Bronchial epithelial cell (primary cell): Measurements from ENCODE around the gene MMP21.

GRCh38 chr10:125156054-125156657 lies 128.3 kb upstream of the CTBP2 start:
- RRBS, 2 experiments, result no CpG with 5 or more reads among the region's 3 CpGs

- RRBS, 2 experiments, result 1 to 2% methylated on average over 29 to 30 of the region's 71 CpGs
Measured at GRCh38 chr10:125159554-125160076, 131.7 kb upstream of the CTBP2 start.

- RRBS, 2 experiments, result no CpG with 5 or more reads among the region's 34 CpGs
Measured at GRCh38 chr10:125719798-125720436, 408 bp downstream of the EDRF1 start.

GRCh38 chr10:125775569-125776118 lies at the start of gene MMP21:
MMP21 (minus strand) TSS chr10:125775821.
- RRBS, 2 experiments, result no CpG with 5 or more reads among the region's 25 CpGs

DNA sequence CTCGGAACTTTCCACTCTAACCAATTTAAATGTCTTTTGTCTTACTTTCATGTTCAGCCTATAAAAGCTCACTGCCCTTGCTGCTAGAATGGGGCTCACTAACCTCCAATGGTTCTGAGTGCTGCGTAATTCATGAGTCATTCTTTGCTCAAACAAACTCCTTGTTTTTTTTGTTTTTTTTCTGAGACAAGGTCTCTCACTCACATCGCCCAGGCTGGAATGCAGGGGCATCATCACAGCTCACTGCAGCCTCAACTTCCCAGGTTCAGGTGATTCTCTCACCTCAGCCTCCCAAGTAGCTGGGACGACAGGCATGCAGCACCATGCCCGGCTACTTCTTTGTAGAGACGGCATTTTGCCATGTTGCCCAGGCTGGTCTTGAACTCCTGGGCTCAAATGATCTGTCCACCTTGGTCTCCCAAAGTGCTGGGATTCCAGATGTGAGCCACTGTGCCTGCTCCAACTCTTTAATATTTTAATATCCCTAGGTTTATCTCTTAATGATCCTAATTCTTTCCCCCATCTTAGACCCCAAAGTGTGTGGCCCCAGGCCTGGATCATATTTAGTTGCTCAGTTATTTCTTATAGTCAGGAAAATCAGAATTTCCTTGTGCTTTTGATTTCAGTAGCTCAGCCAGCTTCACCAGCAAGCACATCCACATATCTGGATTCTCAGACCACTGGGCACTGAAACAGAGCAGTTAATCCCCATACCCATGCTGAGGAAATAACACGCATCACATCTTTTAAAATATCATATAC lies 1.4 kb downstream of the DHX32 start:
- RRBS, 2 experiments, result no CpG with 5 or more reads among the region's 7 CpGs

DNA sequence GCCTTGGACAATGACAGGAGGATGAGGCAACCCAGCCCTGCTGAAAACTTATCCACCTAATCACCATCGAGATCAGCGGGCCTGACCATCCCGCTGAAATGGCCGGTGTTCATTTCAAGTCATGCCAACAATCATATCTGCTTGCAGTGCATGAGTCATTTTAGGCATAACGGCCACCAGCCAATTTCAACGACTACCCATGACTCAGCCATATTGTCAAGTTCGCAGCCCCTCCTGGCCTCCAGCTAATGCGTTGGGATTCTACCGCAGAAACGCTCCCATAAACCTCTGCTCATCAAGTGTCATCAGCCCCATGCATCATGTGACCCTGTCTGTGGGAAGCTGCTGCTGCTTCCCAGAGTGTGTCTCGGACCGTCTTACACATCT lies 189.0 kb downstream of the ADAM12 start:
- RRBS, 2 experiments, result no CpG with 5 or more reads among the region's 12 CpGs

GRCh38 chr10:127576850-127577174 lies 27.7 kb downstream of the NPS start:
- RRBS, 2 experiments, result no CpG with 5 or more reads among the region's 6 CpGs

DNA sequence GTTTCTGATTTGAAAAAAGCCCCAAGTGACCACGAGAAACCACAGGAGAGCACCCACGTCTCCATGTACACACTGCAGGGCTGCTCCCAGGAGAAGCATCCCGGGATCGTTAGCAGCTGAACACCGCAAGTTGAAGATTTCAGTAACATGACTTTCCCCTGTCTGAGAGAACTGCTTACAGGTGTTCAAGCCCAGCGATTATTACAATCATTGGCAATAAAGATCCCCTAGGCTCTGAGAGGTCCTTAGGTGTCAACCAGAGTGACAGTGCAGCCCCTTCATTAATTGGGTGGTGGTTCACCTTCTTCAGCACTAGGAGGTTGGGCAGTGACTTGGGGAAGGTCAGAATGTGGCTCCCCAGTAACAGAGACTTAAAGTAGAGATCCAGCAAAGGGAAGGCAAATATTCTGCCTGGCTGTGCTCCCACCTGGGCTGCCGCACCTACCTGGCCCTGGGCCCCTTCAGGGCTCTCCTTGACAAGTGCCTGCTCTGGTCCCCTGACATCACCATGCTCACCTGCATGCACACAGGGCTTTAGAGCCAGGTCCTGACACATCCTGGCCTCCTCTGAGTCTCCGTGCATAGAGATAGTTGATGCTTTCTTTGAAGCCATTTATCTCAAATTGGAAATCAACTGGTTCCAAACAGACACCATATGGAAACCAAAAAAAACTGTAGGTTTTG lies 1.9 kb downstream of the CLRN3 start:
- RRBS, 2 experiments, result no CpG with 5 or more reads among the region's 8 CpGs

- RRBS, 2 experiments, result no CpG with 5 or more reads among the region's 10 CpGs
Measured at GRCh38 chr10:127926403-127926948, 19.6 kb downstream of the PTPRE start.

DNA sequence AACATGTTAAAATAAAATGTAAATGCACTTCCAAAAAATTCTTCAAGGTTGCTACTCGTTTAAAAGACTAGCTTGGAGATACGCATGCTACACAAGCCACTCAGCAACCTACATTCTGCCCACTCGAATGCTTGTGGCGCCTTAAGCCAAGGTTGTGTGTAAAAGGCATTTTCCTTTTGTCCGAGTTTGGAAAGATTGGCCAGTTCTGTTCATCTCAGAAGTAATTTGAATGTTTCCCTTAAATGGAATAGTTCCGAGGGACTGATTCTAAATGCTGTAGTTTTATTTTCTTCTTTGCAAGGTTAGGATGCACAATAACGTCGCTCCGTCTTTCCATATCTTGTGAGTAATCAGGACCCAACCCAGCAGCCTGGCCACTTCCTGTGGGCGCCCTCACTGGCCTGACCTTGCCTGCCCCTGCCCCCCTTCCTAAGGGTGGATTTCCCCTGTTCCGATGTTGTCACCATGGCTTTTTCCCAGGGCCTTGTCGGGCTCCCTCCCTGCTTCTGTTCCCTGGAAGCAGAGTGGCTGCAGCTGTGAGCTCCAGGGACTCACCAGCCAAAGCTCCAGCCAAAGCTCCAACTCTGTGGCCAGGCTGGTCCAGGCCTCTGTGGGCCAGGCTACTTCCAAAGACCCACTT lies 70.6 kb downstream of the PTPRE start:
- RRBS, 2 experiments, result no CpG with 5 or more reads among the region's 12 CpGs

- RRBS, 2 experiments, result no CpG with 5 or more reads among the region's 1 CpG
Measured at GRCh38 chr10:128044603-128045004, 81.6 kb downstream of the MKI67 start.

GRCh38 chr10:128069366-128070616 lies 56.4 kb downstream of the MKI67 start:
- RRBS, 2 experiments, result no CpG with 5 or more reads among the region's 45 CpGs

DNA sequence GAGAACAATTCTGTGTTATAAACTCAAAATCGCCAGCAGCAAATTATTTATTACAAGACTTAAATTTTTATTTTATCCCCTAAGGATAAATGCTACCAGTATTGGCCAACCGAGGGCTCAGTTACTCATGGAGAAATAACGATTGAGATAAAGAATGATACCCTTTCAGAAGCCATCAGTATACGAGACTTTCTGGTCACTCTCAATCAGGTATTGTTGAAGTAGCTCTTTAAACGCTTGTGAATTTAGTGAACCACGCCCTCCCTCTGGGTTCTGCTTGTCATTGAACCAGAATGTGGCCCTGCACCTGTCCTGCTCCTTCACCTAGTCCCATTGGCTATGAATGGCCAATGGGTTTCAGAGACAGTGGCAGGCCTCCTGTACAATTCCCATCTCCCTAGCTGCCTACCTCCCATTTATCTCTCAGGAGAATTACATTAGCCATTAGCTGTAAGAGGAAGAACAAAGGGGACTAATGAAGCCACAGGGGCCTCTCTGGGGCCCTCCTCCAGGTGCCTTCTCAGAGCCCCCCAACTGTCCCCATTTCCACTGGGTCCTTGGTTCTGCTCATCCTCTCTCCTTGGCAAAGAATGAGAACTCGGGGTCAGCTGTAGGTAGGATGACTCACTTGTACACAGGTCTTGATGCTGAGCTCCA lies 49.6 kb downstream of the MKI67 start:
- RRBS, 2 experiments, result no CpG with 5 or more reads among the region's 7 CpGs

- RRBS, 2 experiments, result no CpG with 5 or more reads among the region's 15 CpGs
Measured at GRCh38 chr10:128095421-128096301, 30.6 kb downstream of the MKI67 start.

DNA sequence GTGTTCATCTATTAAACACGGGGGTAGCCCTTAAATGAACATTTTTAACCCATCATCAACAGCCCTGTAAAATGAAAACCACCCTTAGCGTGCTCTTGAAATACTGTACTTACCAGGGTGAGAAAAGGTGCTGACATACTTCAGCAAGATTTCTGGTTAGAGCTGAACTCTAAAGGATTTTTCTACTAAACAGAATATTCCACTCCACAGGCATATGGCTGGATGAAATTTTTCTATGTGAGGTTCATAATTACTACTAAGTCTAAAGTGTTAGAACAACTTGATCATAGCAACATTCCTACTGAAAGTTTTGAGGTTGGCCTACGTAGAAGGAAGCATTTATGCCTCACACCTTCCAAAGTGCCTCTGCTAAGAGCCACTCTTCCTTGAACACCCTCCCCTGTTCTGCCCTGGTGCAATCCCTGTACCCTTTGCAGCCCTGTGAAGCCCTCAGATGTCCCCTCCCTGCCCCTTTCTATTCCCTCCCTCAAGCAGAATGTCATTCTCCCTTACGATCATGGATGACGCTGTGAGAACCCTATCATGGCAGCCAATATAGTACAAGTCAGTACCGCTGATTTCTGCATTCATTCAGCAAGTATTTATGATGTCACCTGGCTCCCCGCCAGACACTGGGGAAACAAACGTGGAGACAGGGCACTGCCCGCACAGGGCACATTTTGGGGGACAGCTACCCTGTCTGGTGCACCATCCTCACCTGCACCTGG lies 28.7 kb downstream of the MKI67 start:
- RRBS, 2 experiments, result no CpG with 5 or more reads among the region's 9 CpGs

- RRBS, 2 experiments, result no CpG with 5 or more reads among the region's 9 CpGs
Measured at GRCh38 chr10:128108812-128109680, 17.2 kb downstream of the MKI67 start.

DNA sequence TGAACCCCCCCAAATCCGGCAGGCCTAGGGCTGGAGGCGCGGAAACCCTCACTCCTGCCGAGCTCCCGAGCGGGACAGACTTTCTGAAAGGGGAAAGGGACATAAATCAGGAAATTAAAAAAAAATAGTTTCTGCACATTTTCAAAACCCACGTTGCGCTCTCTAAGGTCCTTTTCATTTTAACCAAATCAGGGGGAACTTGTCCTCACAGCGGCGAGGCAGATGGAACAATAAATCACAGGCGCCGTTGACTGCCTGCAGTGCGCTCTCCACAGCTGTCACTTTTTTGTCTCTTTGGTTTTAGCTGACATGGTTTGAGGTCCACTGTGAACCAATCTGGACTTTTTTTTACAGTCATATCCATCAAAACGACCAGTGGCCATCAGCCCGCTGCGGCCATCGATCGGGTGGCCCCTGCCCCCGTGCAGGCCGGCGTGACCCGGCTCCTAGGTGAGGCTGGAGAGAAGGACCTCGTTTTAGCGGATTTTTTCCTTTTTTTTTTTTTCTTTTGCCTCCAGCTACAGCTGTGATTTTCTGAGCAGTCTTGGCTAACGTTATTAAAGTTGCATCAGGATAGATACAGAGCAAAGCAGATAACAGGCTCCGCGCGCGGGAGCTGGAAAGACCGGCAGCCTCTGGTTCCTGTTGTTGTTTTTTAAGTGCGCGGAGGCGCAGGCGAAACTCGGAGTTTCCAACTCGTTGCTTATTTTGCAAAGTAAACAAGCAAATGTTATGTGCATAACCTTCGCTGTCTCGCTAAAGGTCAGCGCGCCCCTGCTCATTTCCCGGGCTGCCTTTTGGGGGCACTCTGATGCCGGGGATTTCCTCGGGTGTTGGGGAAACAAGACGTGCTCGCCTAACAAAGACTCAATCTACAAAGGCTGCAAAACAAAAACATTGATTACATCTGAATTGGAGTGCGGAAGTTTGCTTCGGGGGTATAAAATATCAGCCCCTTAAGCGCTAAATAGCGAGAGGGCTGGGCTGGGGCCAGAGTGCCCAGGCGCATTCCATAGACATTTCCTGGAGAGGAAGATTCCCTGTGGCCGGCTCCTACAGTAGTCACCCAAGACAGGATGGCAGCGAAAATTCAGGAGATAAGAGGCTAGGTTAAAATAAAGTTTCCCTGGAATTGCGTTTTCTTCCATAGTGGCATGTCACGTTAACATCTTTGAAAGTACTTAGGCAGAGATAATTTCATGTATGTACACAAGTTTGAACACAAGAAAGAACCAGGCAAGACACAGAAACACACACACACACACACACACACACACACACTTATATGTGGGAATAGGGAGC lies 414.9 kb upstream of the MKI67 start:
- RRBS, 2 experiments, result 16 to 18% methylated on average over 1 of the region's 54 CpGs

DNA sequence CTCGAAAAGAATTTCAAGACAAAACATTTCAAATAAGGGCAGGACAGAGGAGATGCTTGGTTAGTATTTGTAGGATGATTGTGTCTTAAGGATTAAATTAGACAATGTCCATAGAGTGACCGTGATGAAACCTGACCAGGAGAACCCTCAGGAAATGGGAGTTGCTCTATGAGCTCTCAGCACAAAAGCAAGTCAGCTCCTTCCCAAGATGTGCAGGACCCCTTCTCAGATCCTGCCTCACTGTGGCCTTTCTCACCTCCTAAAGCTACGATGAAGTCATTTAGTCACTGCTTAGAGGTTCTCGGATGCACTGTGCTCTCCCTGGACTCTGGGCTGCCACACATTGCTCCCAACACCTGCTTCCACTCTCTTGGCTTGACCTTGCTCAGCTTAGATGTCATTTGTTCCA lies 639.4 kb upstream of the MKI67 start:
- RRBS, 2 experiments, result no CpG with 5 or more reads among the region's 4 CpGs

DNA sequence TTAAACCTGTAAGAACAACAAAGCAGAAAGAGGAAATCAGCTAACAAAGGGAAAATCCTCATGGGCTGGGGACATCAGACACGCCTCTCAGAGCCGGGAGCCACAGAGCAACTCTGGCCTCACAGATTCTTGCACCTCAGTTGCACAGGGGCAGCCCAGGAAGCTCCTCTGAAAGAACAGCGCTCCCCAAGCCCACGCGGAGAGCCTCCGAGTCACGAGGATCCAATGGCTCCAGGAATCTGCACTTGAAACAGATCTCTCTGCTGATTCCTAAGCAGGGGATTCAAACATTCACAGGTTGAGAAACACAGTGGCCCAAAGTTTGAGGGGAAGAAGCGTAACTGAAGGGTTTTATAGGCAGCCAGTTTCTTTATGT lies 213.2 kb upstream of the MGMT start:
- RRBS, 2 experiments, result no CpG with 5 or more reads among the region's 8 CpGs

- RRBS, 2 experiments, result 93% methylated on average over 2 of the region's 15 CpGs
Measured at GRCh38 chr10:129624246-129624946, 157.4 kb downstream of the MGMT start.